Metastatic Lung Carcinoma in the Adrenal Gland (tissue), 1 donor: ENCODE measurements around the genes CSF3R, EPHA10 and MANEAL.

GRCh38 chr1:36352814-36353485, 29.5 kb upstream of the EVA1B start:
- PRO-cap, result no peak

- PRO-cap, result no peak
These were observed 25.9 kb downstream of the STK40 start for GRCh38 chr1:36359685-36360315.

- PRO-cap, result no peak
These were observed 881 bp downstream of the CSF3R start for GRCh38 chr1:36481808-36482256.

GRCh38 chr1:36482761-36483141, at the start of gene CSF3R:
Gene CSF3R (minus strand): TSS chr1:36482913.
- PRO-cap, result unidirectional peak, minus-strand start at chr1:36482913

GRCh38 chr1:36487193-36487486, 4.4 kb upstream of the CSF3R start:
- PRO-cap, result no peak

GRCh38 chr1:37534414-37534812, 19.7 kb downstream of the SNIP1 start:
- PRO-cap, result no peak

DNA sequence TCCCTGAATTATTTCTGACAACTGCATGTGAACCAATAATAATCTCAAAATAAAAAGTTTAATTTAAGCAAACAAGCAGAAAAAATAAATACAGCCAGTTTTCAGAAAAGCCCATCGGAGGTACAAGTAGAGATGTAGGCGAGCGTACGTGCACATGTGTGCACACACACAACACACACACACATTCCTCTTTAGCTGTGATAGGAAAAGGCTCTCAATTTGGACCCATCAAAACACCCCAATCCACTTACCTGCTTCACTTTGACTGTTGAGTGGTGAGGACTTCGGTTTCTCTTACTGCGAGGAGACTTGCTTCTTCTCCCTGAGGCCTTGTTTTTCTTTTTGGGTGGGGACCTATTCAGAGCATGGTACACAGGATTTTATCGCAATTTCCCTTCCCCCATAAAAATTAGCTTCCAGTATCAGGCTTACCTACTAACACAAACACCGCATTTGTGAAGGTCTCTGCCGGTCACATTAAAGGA, 1.7 kb downstream of the SNIP1 start:
- PRO-cap, result no peak

GRCh38 chr1:37673809-37674460, 16.4 kb downstream of the C1orf109 start:
- PRO-cap, result no peak

GRCh38 chr1:37676314-37676665, 14.0 kb downstream of the C1orf109 start:
- PRO-cap, result no peak

DNA sequence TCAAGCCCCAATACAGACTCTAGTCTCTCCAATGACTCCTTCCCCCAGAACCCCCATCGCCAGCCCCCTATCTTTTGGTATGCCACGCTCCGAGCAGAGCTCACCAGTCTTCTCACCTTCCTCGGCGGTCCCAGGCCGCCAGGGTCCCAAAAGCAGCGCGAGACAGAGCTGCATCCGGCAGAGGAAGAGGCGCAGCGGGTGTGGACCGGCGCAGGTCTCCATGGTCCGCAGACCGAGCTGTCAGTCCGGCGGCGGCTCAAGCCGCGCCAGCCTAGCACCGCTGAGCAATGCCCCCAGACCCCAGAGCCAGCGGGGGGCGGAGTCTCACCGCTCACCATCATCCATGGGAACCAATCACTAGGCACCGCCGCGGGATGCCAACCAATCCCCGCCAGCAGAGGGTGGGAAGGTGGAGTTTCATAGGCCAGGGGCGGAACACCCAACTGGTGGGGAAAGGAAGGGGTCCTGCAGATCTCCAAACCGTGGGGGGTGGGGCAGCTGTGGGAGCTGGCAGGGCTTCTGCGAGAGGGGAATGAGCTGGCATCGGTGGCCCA, at the start of gene EPHA10:
Gene EPHA10 (minus strand): TSS at position 276 of the 554 bp plus-strand sequence.
- PRO-cap, result no peak

DNA sequence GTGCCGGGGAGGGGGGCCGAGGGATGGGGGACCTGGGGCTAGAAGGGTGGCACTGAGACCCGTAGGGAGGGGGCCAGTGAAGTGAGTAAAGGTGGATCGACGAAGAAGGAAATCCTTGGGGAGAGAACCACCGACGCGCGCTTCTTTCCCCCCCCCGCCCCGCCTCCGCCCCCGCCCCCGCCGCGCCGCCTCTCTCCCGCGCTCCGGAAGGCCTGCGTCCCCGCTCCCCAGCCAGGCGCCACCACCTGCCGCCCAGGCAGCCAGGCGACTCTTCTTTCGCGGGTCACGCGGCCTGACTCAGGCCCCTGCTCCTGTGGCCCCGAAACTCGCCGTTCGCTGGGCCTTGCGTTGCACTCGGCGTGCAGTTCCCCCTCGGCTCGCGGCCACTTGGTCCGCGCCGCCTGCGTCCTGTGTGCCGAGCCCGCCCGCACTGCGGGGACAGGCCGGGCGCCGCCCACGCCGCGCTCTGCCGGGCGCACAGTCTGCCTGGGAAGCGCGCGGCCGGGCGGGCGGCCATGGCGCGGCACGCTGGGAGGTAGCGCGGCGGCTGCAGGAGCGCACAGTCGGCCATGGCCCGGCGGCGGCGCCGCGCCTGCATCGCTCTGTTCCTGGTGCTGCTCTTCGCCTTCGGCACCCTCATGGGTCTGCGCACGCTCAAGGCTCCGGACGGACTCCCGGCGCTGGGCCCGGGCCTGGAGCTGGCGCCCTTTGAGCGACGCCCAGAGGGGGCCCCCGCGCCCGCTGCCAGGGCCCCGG, at the start of gene MANEAL:
Gene MANEAL (plus strand): TSS at position 234 of the 756 bp plus-strand sequence.
- PRO-cap, result no peak

DNA sequence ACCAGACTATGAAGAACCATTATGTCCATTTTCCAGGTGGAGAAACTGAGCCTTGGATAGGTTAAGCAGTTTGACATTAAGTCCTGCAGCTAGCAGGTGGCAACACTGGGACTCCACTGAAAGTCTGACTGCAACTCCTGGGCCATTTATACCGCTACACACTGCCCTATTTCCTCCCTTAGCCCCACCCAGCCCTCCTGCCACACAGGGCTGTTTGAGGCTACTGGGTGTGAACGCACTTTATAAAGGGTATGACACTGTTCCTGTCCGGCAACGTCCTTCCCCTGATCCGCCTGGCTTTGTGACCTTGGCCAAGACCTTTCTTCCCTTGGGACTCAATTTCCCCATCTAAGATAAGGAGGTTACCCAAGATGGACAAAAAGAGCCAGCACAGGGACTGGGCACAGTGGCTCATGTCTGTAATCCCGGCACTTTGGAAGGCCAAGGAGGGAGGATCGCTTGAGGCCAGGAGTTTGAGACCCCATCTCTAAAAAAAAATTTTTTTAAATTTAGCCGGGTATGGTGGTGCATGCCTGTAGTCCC, 646 bp upstream of the INPP5B start:
- PRO-cap, result no peak

DNA sequence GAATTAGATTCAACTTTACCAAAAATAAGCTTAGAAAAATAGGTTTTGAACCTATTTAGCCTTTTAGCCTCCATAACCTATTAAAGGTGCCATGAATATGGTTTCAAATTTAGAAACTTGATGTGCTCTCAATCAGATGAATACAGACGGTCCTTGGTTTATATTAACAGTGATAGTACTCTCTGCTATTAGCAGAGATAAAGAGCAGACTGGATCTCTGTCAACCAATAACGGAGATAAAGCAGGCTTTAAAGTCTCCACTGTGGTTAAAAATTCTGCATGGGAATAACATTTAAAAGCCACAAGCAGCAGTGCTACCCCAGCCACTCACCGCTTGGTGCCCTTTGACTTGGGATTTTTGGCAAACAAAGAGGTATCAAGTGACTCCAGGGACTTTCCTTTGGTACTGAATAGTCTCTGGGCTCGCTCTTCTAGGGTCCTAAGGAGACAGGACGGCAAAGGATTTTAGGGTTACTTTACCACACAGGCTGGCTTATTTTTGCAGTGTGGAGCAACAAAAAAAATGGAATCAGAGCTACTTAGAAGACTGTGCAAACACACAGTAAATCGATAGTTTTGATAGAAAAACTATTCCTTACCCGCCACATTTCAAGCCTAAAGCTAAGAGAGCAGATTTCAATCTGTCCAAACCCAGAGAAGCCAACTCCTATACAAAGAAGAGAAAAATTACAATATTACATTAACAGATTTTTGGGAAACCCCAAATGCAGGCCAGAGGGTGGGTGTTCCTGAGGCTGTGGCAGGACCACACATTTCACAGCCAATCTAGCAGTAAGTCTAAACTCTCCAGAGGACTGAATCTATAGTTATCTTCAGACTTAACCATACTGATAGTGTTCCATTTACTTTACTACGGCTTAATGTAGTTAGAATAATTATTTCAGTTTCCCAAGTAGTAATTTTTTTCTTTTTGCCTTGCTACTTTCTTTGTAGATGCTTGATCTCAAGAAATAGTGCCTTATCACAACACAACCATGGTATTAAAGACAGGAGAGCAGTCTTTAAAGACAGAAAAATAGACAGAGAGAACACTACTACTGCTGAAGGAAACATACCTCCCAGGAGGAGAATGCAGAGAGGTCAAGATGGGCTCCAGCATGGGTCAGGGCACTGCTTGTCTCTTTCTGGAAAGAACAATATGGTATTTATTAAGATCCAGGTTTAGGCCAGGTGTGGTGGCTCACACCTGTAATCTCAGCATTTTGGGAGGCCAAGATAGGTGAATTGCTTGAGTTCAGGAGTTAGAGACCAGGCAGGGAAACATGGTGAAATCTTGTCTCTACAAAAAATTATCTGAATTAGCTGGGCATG, 11.0 kb downstream of the SF3A3 start:
- PRO-cap, result no peak

GRCh38 chr1:38004394-38005229, 702 bp downstream of the FHL3 start:
- PRO-cap, result bidirectional peak, plus-strand start at chr1:38005179, minus-strand start at chr1:38005075

DNA sequence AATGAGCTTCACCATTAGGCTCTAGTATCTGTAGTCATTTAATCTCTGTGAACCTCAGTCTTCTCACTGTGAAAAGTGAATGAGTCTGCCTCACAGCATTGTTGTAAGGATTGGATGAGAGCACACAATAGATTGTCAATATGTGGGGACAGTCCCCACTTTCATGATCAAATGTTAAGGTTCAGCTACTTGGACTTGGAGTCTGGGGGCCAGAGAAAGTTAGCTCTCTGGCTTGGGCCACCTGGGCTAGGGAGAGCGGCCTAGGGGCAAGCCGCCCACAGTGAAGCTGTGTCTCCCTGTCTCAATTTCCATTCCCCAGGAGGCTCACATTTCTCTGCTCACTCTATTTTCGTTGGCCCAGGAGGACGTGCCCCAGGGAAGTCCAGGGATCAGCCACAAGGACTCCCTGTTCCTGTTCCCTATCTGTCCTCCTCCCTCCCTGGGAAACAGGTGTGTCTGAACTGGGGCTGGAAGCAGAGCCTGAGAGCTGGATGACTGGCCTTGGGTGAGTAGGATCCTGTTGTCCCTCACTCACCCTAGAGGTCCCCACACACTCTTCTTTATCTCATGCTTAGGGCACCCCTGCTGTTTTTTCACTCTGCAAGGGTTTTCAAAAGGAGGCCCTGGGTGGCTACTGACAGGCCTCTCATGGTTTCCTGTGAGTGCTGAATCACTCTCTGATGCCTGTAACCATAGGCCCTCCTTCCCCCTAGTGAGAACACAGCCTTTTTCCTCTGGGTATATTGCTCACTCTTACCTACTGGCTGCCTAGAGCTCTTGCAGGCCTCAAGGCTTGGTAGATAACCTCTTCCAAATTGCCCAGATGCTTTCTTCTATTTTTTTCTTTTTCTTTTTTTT, 3.5 kb upstream of the UTP11 start:
- PRO-cap, result no peak

- PRO-cap, result no peak
These were observed 15.1 kb downstream of the UTP11 start for GRCh38 chr1:38027437-38028305.

- PRO-cap, result no peak
These were observed 223.8 kb upstream of the POU3F1 start for GRCh38 chr1:38270316-38270930.

DNA sequence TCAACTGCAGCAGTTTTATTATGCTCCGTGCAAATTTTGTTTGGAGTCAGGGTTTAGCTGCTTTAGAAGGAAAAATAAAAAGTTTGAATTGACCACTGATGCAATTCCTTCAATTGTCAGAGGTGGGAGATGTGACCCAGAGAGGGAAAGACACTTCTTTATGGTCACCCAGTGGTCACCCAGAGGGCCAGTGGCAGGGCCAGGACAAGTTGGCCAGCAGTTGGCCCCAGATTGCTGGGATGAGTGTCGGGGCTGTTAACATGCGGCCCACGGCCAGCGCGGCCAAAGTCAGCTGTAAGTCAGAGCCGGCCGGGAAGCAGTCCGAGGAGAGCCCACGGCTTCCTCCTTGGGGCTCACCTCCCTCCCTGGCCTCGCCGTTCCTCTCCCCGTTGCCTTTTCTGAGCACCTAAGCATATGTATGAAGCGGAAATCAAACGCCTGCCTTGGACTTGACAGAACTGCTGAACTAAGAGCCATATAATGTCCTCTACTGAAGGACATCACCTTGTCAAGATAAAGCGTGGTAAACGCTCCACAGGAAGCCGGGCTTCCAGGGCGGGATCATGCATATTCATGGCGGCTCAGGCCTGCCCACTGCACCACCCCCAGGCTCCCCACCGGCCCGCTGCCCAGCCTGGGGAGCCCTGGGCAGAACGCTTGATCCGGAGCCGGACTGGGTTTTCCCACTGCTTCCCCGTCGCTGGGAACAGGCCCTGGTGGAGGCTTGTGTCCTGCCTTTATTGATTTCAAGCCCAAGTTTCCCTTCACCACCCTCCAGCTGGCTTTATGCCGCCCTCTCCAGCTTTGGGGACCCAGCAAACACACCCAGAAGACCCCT, 245.4 kb upstream of the POU3F1 start:
- PRO-cap, result no peak

GRCh38 chr1:38586976-38587294, 272.6 kb downstream of the RRAGC start:
- PRO-cap, result no peak

GRCh38 chr1:38857519-38857764, 2.1 kb downstream of the RRAGC start:
- PRO-cap, result no peak